ENCODE data around the genes TMPRSS5 and CLDN25.

- RRBS: no CpG with 5 or more reads among the region's 23 CpGs
Observed at GRCh38 chr11:113242788-113243573, 71.4 kb upstream of the TTC12 start.

DNA sequence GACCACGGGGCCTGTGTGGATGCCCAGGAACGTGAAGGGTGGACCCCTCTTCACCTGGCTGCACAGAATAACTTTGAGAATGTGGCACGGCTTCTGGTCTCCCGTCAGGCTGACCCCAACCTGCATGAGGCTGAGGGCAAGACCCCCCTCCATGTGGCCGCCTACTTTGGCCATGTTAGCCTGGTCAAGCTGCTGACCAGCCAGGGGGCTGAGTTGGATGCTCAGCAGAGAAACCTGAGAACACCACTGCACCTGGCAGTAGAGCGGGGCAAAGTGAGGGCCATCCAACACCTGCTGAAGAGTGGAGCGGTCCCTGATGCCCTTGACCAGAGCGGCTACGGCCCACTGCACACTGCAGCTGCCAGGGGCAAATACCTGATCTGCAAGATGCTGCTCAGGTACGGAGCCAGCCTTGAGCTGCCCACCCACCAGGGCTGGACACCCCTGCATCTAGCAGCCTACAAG lies 11.8 kb downstream of the ANKK1 start:
- RRBS: no CpG with 5 or more reads among the region's 10 CpGs

DNA sequence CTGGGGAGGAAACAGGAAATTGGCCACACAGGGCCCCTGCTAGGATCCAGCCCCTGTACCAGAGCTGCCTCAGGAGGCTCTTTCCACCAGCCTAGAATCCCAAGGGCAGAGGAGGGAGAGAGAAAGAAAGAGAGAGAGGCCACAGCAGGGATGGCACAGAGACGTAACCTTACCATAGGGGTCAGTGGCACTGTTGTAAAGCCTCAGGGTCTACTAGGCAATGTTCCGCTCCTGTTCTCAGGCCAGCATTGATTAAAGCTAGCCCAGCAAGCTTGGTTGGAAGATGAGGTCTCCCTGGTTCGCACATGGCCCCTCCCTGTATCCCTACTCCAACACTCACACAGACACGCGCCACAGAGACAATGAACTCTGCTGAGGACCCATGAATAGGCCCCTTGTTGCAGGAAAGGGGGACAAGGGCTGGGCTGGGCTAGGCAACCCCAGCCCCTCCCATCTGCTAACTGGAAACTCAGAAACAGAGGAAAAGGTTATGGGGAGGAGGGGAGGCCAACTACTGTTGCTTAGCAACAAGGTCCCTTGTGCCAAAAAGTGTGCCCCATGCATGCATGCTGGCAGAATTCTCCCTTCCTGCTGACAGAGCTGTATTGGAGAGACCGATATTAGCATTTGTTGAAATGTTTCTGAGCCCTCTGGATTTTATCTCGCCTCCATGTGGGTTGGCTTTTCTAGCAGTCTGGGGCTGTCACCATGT lies at the start of gene TMPRSS5:
Gene TMPRSS5, minus strand, starts transcription at position 260 of the 712 bp plus-strand sequence.
- RRBS: no CpG with 5 or more reads among the region's 7 CpGs

DNA sequence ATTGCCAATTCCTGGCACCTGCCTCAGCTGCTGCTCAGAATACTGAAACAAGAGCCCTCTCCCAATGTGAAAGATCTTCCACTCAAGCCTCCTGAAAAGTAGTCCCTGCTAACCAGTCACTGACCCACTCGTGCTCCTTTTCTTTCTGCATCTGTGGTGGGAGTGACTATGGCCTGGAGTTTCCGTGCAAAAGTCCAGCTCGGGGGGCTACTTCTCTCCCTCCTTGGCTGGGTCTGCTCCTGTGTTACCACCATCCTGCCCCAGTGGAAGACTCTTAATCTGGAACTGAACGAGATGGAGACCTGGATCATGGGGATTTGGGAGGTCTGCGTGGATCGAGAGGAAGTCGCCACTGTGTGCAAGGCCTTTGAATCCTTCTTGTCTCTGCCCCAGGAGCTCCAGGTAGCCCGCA lies at the start of gene CLDN25:
Gene CLDN25, plus strand, starts transcription at position 169 of the 412 bp plus-strand sequence.
- RRBS: no CpG with 5 or more reads among the region's 8 CpGs

DNA sequence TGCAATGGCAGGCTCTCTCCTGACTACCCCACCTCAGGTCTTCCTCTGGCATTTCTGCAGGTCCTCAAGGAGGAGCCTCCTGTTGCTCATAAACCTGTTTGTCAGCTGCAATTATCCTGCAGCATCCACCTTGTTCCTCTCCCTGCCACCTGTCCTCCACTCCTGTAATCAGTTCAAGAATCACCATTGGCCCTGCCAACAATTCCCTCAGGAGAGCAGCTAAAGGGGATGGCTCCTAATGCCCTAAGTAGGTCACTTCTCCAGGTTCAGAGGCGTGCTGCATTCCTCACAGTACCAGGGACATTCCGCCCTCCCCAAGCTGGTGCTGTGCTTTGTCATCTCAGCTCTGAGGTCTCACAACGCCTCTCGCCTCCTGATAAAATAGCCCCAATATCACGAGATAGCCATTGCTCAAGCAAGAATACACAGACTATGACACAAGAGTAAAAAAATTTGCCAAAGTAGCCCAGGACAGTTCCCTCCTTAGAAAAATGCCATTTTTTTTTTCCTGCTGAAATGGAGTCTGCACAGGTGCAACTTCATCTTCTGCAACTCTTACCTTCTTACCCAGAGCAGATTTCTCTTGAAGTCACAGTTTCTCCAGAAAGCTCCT lies 2.2 kb downstream of the CLDN25 start:
- RRBS: no CpG with 5 or more reads among the region's 5 CpGs

DNA sequence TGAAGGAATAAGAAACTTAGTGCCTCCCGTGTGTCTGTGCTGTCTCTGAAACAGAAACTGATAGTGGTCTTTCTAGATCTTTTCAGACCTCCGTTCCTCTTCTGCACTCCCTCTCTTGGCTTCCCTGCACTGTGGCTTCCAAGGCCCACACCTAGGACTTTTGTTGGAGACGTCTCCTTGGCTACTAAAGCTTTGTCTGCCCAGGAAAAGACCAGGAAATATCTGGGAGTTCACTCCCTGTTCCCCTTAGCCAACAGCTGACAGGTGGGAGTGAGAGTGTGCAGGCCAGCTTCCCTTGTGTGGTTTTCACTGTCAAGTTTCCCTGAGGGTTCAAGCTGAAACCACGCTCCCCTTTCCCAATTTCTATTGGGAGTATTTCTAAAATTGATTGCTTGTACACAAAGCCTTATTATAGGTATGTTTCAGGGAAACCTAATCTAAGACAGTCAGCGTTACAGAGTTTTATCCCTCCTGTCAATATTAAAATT lies 10.0 kb upstream of the HTR3B start:
- RRBS: no CpG with 5 or more reads among the region's 5 CpGs

GRCh38 chr11:114044000-114044393 lies 15.5 kb upstream of the ZBTB16 start:
- RRBS: no CpG with 5 or more reads among the region's 7 CpGs

GRCh38 chr11:114060090-114060464 lies 566 bp downstream of the ZBTB16 start:
- RRBS: 1% methylated on average over 14 of the region's 25 CpGs

- RRBS: no CpG with 5 or more reads among the region's 30 CpGs
Observed at GRCh38 chr11:114063748-114064984, 4.7 kb downstream of the ZBTB16 start.

- RRBS: no CpG with 5 or more reads among the region's 17 CpGs
Observed at GRCh38 chr11:114065809-114066658, 6.5 kb downstream of the ZBTB16 start.

DNA sequence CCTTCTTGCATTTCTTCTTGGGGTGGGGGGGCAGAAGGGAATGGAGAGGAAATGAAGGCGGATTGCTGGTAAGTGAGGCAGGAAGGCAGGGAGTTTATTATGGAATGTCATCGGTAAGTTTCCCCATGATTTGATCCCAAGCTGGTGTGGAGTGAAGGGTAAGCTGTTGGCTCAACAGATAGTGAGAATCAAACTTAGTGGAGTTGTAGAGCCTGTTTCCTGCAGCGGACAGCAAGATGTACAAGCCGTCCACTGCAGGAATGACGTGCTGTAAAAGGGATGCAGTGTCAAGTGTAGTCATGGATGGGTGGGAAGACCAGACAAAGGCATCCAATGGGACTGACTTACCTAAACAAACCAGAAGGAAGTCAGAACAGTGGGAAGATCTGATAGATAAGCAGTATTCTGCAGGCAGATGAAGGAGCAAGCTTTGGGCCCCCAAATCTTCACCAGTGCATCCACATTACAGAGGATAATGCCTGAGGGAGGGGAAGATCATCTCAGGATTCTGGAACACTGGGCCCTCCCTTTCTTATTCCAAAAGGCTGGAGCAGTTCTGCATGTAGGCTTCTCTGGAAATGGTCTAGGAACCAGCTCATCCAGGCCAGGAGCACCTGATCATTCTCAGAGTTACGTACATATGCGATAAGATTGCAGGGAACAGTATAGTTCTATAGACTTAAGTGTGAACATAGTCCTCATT lies 8.9 kb downstream of the ZBTB16 start:
- RRBS: no CpG with 5 or more reads among the region's 7 CpGs

GRCh38 chr11:114076174-114076392 lies 16.6 kb downstream of the ZBTB16 start:
- RRBS: no CpG with 5 or more reads among the region's 9 CpGs

GRCh38 chr11:114080117-114081324 lies 21.0 kb downstream of the ZBTB16 start:
- RRBS: no CpG with 5 or more reads among the region's 8 CpGs

- RRBS: no CpG with 5 or more reads among the region's 10 CpGs
Observed at GRCh38 chr11:114129096-114129631, 69.7 kb downstream of the ZBTB16 start.

DNA sequence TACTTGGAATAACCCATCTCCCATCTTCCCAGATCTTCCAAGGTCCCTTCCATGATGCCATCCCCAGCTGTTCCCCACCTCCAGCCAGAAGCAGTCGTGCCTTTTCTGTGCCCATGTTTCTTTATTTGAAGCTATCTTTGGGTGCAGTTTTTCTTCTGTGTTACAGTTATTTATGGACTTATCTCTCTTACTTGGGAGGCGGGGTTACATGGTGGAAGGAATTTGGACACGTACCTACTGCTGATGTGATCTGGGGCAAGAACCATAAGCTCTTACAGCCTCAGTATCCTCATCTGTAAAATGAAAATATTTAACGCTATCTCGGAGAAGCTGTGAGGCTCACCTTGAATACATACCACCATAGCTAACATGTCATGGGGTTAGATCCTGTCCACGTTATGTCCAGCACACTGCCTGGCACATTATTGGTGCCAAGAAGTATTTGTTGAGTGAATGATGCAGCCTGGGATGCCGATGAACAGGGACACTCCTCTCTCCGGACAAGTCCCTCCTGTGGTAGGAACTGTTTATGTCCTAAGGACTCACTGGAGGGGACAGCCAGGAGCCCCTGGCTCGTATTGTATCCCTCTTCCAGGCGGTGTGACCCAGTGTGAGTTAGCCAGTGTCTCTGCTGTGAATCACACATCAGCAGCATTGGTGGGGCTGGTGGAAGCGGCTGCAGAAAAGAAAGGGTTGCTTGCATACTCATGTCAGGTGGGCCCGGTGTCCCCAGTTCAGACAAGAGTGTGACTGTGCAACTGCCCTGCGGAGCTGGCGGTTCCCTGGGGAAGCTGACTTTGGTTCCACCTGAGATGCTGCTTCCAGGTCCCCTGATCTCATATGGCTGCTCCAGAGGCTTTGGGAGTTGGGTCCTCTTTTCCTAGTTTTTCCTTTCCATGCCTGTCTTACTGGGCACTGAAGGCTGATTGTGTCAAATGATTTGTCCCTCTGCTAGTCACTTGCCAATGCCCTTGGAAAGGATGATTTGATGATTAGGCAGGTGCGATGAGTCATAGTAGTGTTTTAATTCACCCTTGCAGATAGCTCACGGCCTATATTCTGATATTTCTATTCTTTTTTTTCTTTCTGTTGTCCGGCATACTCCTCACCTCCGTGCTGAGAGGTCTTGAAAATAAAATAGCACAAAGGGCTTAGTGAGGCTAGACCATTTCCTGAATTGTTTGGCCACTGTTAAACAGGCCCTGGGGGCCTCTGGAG lies 99.3 kb downstream of the ZBTB16 start:
- RRBS: no CpG with 5 or more reads among the region's 18 CpGs

GRCh38 chr11:114168624-114169224 lies 109.2 kb downstream of the ZBTB16 start:
- RRBS: no CpG with 5 or more reads among the region's 4 CpGs

DNA sequence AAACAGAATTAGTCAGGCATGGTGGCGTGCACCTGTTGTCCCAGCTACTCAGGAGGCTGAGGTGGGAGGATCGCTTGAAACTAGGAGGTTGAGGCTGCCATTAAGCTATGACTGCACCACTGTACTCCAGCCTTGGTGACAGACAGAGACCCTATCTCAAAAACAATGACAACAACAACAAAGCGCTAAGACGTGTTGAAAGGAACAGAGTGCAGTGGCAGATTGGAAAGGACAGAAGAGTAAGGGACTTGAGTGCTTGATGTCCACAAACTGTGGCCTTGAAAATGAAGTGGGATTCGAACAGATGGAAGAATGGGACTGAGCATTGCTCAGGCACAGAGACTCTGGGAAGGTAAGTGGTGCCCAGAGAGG lies 111.2 kb upstream of the NNMT start:
- RRBS: no CpG with 5 or more reads among the region's 5 CpGs

DNA sequence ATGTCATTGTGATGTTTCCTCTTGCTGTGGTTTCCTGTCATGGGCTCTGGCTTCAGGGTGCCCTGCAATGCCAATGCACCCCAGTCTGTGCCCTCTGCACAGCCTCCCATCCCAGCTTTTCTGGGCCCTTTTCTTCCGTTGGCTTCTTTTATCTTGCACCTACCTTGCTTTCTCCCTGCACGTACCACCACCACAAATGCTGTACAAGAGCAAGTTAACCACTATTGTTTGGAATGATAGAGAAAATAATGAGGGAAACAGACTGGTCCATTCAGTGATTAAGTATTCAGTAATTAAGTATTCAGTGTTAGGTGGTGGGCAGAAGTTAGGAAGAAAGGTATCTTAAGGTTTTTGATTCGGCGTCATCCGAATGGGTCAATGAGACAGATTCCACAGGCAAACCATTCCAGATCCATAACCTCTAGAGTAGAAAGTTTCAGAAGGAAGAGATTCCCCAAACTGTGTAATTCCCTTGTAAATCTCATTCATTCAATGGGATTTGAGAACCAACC lies 87.6 kb upstream of the NNMT start:
- RRBS: no CpG with 5 or more reads among the region's 5 CpGs

DNA sequence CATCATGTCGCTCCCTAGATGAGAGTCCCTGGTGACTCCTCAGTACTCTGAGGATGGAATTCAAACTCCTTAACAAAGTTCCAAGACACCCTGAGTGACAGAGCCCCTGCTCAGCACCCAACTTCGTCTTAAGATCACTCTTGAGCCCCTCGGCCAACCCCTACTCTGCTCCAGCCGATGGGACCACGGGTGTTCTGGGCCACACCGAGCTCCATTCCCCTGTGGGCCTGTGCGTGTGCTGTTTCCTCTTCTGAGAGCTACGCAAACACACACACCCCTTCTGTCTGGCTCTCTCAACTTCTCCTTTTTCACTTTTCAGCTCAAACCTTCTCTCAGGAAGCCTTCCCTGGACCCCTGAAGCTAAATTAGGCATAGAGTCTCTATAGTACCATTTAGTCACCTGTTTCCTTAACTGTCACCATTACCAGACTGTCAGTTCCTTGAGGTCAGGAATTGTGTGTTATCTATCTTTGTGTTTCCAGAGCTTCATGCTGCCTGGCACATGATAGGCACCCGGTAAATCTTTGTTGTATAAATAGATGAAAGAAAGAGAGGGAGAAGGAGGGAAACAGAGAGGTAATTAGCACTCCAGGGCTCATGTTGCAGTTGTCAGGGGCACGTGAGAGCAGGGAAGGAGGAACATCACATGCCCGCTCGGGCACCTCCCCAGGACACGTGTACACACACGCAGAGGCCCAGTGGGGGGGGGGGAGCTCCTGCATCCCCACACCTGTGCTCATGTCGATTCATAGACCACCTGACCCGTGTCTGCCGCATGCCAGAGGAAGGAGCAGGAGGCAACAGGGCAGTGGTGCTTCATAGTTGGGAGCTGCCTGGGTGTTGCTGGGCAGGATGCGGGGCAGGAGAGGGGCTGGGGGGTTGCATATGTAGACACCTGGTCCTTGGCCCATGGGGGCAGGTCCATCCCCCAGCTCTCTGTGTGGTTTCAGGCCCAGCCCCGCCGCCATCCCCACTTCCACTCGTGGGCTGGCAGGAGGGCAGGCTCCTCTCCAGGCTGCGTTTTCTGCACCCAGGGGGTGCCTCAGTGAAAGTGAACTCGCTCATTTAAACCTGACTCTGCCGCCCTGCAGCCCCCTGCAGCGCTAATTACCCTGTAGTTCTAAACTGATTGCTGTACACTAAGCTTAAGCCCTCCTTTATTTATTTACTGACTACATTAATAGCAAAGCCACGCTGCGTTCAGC lies 37.1 kb upstream of the NNMT start:
- RRBS: no CpG with 5 or more reads among the region's 27 CpGs

GRCh38 chr11:114297603-114298662 lies 1.7 kb downstream of the NNMT start:
- RRBS: no CpG with 5 or more reads among the region's 9 CpGs

All from T47D (cell line).